HT1080 (cell line): ENCODE data around the gene POLRMT.

DNA sequence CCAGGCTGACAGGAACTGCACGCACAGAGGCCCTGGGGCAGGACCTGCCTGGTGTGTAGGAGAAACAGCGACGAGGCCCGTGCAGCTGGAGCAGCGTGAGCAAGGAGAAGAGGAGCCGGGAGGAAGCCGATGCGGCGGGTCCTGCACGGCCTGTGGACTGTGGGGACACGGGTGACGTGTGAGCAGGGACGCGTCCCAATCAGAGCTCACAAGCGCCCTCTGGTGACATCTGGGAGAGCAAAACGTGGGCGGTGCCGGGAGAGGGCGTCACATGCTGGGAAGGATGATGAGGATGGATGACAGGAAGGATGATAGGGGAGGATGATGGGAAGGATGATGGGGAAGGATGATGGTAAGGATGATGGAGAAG is 5.3 kb upstream of the ODF3L2 start:
RAMPAGE:
- cytosol, long total RNA = no peak
- long total RNA = no peak
- nucleus, long total RNA = no peak

GRCh38 chr19:506440-507343 is 605 bp upstream of the TPGS1 start:
RAMPAGE:
- cytosol, long total RNA = no peak
- long total RNA = no peak
- nucleus, long total RNA = no peak

DNA sequence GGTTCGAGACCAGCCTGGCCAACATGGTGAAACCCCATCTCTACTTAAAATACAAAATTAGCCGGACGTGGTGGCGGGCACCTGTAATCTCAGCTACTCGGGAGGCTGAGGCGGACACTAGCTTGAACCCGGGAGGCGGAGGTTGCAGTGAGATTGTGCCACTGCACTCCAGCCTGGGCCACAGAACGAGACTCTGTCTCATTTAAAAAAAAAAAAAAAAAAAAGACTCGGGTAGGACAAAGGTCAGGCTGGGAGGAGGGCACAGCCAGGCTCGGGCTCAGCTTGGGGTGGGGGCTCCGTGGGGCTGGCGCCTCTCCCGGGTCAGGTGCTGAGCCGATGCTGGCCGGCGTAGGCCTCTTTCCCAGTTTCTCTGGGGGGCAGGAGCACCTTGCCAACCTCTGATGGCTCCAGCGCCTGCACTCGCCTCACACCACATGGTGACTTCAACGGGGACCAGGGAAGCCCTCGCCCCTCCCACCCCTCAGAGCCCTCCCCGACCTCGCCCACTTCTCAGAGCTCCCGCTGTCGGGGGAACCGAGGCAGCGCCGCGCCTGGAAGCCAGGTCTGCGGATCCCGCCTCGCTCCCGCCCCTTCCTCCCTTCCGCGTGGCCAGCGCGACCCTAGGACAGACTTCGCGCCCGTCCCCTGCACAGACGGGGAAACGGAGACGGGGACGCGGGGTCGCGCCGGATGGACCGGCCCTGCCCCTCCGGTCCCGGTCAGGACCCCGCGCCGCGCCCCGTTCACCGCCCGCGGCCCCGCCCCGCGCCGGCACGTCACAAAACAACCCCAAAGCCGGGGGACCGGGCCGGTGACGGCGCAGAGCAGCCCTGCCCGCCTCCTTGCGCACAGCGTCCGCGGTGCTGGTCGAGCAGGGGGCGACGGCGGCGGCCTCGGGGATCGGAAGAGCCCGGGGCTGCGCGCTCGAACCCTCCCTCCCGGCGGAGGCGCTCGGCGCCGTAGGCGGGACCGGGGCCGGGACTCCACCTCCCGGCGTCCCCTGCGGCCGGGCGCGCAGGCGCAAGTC is 626 bp upstream of the CDC34 start:
RAMPAGE:
- cytosol, long total RNA = no peak
- long total RNA = no peak
- nucleus, long total RNA = no peak

DNA sequence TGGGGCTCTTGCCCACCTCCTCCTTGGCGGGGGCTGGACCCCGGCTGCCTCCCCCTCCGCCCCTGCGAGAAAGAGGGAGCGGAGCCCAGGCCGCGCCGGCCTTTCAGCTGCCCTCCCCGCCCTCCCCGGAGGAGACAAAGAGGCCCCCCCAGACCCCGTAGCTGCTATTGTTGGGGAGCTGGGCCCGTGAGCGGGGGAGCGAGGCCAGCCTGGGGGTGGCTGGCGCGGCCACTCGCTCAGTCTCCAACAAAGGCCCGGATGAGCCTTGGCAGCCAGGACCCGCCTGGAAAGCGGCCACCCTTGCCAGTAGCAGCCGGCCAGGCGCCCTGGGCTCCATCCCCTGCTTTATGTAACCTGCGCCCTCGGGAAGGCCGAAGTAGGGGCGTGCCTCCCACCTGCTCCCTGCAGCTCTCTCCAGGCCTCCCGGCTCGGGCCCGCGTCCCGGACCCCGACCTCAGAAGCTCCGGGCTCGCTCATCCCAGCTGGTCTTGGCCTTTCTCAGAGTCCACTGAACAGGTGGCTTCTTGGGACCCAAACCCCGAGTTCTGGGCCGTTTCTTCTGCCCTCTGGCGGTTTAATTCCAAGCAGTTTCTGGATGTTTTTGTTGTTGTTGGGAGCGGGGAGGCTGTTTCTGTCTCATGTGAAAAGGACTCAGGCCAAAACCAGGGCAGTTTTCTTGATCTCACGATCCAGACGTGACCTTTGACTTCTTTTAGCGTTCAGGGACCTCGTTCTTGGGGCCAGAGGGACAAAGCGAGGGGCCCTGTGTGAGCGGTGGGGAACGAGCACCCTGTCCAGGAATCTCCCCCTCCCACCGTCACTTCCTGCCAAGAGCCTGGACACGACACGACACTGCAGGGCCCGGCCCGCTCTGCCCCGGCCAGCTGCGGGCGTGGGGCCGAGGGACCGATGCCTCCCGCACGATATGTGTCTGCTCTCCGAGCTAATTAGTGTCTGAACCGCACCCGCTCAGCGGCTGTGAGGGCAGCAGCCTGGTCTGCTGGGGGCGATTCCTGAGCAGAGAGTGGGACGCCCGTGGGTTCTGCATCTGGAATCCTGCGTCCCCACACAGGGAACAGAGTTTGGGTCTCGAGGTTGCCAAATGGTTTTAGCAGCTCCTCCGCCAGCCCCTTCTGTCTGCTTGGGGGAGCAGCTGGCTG is 1.2 kb downstream of the CDC34 start:
RAMPAGE:
- cytosol, long total RNA = no peak
- long total RNA = no peak
- nucleus, long total RNA = no peak

RAMPAGE:
- cytosol, long total RNA = no peak
- long total RNA = no peak
- nucleus, long total RNA = no peak
Measured at GRCh38 chr19:534697-535292, 3.2 kb downstream of the CDC34 start.

GRCh38 chr19:536352-537178 is 5.0 kb downstream of the CDC34 start:
RAMPAGE:
- cytosol, long total RNA = no peak
- long total RNA = no peak
- nucleus, long total RNA = no peak

DNA sequence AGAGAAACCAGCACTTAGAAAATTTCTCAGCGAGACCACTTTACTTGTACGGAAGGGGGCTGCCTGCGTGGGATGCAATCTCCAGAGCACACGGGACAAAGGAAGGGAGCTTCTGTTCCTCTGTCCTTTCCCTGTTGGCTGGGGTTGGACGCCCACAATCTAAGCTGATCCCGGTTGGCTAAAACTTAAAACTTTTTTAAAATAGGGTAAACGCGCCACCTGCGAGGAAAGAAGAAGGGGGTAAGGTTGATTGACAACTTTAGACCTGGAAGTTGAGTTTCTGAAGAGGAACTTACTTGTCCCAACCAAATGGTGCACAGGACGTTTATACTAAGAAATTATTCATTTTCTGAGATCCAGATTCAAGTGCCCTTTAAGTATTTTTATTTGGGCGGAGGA is 744 bp upstream of the BSG start:
RAMPAGE:
- cytosol, long total RNA = start-site peak on the minus strand centred at position 100 of the sequence, 16 bp wide, 6 and 8 reads in 2 replicates
- long total RNA = no peak
- nucleus, long total RNA = no peak

RAMPAGE:
- cytosol, long total RNA = no peak
- long total RNA = no peak
- nucleus, long total RNA = no peak
Measured at GRCh38 chr19:602584-603029, 12.9 kb downstream of the HCN2 start.

GRCh38 chr19:629728-630424 is 3.5 kb downstream of the POLRMT start:
RAMPAGE:
- cytosol, long total RNA = no peak
- long total RNA = no peak
- nucleus, long total RNA = no peak

GRCh38 chr19:633251-634040 is at the start of gene POLRMT:
Gene POLRMT, minus strand, starts transcription at chr19:633537.
RAMPAGE:
- cytosol, long total RNA = no peak
- long total RNA = no peak
- nucleus, long total RNA = no peak

GRCh38 chr19:710743-711287 is 2.1 kb downstream of the PALM start:
RAMPAGE:
- cytosol, long total RNA = no peak
- long total RNA = no peak
- nucleus, long total RNA = no peak

RAMPAGE:
- cytosol, long total RNA = no peak
- long total RNA = no peak
- nucleus, long total RNA = no peak
Measured at GRCh38 chr19:722493-722972, 13.8 kb downstream of the PALM start.

DNA sequence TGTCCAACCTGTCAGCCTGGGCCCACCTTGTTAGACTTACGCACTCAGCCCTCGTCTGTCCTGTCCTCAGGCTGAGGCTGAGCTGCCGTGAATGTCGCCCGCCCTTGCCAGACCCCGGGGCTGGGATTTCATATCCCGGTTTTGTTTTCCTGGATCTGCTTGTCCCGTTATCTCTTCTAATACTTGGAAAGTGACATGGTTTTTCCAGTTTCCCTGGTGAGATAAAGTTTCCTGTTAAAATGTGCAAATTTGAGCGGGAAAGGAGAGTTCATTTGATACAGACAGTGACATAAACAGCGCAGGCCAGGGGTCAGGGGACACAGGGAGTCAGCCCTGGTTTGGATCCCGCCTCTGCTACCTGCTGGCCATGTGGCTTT is 20.7 kb upstream of the MISP start:
RAMPAGE:
- cytosol, long total RNA = no peak
- long total RNA = no peak
- nucleus, long total RNA = no peak

RAMPAGE:
- cytosol, long total RNA = no peak
- long total RNA = no peak
- nucleus, long total RNA = no peak
Measured at GRCh38 chr19:755005-755599, 4.2 kb downstream of the MISP start.

DNA sequence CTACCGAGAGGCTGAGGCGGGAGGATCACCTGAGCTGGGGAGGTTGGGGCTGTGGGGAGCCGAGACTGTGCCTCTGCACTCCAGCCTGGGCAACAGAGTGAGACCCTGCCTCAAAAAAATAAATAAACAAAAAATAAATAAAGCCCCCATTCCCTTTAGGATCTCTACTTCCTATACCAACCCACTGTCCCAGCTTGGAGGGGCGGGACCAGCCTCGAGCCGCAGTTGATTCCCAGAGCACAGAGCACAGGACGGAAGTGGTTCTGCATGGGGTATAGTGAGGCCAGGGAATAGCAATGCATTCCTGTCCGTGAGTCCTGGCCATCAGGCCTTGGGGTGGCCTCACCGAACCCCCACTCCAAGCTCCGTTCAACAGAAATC is 4.9 kb upstream of the PTBP1 start:
RAMPAGE:
- cytosol, long total RNA = no peak
- long total RNA = no peak
- nucleus, long total RNA = no peak

RAMPAGE:
- cytosol, long total RNA = no peak
- long total RNA = no peak
- nucleus, long total RNA = no peak
Measured at GRCh38 chr19:850209-851260, 1.6 kb upstream of the ELANE start.

RAMPAGE:
- cytosol, long total RNA = no peak
- long total RNA = no peak
- nucleus, long total RNA = no peak
Measured at GRCh38 chr19:862119-862848, 2.8 kb downstream of the CFD start.

DNA sequence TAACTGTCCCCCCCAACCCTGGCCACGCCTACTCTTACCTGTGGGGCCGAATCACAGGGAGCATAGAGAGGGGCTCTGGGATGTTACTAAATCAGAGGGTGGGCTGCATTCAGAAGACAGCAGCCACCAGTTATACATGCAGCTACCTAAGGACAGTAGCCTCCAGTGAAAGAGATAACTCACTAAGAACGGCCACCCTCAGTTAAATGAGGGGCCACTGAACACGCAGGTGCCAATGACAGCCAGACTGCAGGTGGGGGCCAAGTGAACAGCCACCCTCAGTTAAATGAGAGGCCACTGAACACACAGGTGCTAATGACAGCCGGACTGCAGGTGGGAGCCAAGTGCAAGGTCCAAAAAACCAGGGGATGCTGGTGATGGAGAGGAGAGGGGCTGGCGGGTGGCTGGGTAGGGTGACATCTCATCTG is 3.8 kb downstream of the MED16 start:
RAMPAGE:
- cytosol, long total RNA = no peak
- long total RNA = no peak
- nucleus, long total RNA = no peak

DNA sequence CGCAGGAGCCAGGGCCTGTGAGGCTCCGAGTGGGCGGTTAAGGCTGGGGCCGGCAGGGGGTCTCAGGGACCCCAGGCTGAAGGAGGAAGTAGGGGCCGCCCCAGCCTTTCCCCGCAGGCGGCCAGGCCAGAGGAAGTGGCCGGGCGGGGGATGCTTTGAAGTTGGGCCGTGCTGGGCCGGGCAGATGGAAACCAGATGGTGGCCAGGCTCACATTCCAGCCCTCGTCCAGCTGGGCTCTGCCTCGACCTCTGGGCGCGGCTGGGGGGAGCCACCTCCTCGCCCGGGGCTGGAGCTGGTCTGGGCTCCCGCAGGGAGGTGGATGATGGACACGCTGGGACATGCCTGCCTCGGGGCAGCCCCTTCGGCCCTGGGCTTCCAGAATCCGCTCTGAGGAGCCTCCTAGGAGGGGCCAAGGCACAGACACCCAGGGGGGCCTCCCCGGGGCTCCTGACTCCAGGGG is 7.4 kb downstream of the ARID3A start:
RAMPAGE:
- cytosol, long total RNA = no peak
- long total RNA = no peak
- nucleus, long total RNA = no peak

DNA sequence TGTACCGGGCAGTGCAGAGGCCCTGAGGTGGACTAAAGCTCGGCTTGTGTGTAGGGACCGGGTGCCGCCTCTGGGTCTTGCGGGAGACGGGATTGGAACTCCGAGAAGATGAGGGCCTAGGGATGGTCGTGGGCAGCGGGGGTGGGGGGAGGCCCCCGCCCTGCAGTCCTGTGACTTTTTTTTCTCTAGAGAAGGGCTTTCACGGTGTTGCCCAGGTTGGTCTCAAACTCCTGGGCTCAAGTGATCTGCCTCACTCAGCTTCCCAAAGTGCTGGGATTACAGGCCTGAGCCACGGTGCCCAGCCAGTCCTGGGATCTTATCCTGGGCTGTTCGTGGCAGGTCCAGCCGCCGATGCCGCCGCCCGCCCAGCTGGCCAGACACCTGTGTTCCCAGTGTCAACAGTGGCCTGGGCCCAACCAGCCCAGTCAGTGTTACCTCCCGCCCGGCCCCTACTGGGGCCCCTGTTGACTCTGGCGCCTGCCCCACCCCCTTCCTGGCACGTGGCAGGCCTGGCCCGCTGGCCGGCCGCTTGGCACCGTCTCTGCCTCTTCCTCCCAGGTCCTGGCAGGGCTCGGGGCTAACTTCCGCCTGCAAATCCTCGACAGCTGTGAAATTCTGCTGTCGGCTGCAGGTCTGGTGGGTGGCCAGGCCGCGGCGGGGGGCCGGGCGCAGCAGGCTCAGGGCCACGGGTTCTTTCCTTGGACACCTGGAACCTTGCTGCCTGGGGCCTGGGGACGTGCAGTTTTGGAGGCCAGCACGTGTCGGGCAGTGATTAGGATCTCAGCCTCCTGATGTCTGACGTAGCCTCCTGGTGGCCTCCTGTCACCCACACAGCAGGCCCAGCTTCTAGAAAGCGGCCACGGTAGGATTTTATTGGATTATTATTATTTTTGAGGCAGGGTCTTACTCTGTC is 9.0 kb downstream of the ARID3A start:
RAMPAGE:
- cytosol, long total RNA = no peak
- long total RNA = no peak
- nucleus, long total RNA = no peak